Skin of body (tissue), 2 donors: Measurements from ENCODE around the genes PATE2, HYLS1 and DDX25.

- RAMPAGE, long total RNA = no peak
Measured at GRCh38 chr11:125236028-125236411, 71.5 kb downstream of the PKNOX2 start.

DNA sequence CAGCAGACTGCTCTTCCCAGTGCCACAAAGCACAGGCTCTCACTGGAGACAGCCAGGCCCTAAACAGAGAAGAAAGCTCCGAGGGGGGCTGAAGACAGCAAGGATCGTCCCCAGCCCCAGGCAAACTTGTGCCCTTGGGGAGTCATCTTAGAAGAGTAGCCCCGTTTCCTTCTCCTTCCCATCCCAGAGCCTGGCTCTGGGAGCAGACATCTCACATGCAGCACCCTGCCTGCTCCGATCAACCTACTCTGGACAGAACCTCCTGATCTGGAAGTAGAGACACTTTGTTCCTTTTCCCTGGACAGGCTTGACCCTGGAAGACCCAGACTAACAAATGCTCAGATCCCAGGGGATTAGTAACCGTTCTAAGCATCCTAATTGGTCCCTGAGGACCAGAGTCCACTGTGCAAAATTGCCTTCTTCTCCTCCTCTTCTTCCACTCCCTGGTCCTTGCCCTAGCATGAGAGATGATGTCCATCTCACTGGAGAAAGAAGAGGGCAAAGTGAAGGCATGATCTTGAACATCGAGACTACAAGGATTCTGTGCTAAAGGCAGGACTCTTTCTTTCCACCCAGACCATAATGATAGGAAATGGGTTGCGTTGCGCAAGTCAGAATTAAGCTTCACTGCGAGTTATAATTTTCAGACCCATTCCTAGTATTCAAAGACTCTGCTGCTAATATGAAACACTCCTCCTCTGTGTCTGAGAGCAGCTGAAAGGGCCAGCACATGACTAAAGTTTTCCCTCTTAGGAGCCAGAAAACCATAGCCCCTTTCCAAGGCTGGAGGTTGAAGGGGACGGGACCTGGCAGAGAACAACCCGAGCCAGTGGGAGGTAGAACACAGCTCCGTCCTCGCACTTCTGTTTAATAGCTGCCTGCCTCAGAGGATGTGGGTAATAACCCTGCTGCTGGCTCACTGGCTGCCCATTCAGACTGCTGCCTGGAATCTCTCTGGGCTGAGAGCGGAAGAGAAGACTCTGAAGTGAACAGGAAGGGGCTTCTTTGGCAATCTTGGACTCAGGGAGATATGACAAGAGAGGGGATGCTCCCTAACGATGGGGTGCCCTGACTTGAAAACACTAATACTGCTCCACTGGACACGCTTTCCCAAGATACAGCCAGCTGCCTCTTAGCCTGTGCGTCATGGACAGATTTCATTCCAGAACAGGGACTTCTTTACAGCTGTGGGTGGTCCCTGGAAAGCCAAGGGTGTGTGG is 157.3 kb downstream of the FEZ1 start:
- RAMPAGE, long total RNA = no peak

DNA sequence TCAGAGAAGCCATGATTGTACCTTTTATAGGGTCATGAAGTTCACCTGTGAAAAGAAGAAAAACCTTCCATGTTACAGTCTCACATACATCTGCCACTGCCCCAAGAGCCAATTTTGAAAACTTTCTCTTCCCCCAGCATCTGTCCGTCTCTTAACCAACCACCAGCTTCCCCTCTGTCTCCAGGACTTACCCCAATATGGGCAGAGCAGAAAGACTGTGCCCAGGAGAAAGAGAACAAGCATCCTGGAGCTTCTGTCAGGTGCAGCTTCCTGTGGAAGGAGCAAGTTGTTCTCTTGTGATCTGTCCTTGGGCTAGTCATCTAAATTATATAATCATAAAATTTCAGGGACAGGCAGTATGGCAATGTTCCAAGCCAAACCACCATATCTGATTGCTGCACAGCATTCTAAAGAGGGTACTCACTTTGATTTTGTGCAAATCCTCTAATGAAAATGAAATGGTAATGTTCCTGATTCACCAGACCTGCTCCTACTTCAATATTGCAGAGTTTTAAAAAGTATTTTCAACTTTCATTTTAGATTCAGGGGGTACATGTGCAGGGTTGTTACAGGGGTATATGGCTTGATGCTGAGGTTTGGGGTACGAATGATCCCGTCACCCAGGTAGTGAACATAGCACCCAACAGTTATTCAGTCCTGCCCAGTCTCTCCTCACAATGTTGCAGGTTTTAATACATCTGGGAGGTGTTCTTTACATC is at the start of gene PATE2:
Gene PATE2, minus strand, starts transcription at position 298 of the 719 bp plus-strand sequence.
- RAMPAGE, long total RNA = no peak

GRCh38 chr11:125874264-125874589 is 13.2 kb upstream of the HYLS1 start:
- RAMPAGE, long total RNA = no peak

DNA sequence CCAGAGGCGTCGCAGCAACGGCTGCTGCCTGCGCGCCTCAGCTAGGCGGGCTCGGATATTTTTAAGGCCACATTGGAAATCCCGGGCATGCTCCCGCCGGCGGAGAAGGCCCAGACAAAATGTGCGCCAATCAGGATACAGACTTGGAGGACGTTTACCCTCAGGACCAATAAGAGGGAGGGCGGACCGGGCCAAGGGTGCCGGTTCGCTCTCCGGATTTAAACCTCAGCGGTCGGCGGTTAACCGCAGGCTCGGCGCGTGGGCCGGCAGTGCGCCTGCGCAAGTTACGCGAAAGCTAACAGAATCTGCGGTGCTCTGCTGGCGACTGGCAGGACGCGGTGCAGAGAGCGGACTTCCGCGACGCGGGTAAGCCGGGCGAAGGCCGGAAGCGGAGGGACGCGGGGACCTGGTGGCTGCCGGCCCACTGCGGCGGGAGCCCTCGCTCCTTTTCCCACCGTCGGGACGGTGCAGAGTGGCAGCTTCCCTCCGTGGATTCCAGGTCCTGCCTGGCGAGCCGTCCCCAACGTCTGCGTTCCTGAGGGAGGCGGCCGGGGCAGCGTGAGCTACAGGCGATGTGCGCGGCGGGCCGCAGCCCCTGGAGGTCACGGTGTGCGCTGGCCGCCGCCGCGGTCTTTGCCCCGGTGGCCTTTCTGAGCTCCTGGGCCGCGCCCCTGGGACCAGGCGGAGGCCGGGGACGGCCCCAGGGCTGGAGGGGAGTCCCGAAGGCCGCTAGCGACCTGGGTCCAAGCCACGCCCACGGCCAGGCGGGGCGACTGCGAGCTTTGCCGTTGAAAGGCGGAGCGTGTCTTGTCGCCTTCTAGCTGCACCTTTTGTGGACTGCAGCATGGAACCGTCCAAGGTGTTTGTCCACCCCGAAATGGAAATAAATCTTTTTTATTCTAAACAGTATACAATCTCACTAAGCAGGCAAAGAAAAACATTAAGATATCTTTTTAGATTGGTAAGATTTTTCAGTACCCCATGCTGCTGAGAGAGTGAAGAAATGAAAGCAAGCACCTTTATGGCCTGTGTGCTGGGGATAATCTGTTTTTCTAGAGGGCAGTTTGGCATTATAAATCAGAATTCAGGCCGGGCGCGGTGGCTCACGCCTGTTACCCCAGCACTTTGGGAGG is at the start of gene HYLS1:
Gene HYLS1, plus strand, starts transcription at position 269 of the 1,133 bp plus-strand sequence.
- RAMPAGE, long total RNA = no peak

- RAMPAGE, long total RNA = no peak
Measured at GRCh38 chr11:125903891-125904937, at the start of gene DDX25. TSS of gene DDX25 (plus strand) at chr11:125904508.

- RAMPAGE, long total RNA = no peak
Measured at GRCh38 chr11:126157925-126158537, 53.4 kb downstream of the RPUSD4 start.

GRCh38 chr11:126318608-126319812 is 15.2 kb downstream of the DCPS start:
- RAMPAGE, long total RNA = no peak

- RAMPAGE, long total RNA = no peak
Measured at GRCh38 chr11:126355020-126355237, 557 bp upstream of the ST3GAL4 start.

GRCh38 chr11:126402949-126403824 is 47.7 kb downstream of the ST3GAL4 start:
- RAMPAGE, long total RNA = no peak

DNA sequence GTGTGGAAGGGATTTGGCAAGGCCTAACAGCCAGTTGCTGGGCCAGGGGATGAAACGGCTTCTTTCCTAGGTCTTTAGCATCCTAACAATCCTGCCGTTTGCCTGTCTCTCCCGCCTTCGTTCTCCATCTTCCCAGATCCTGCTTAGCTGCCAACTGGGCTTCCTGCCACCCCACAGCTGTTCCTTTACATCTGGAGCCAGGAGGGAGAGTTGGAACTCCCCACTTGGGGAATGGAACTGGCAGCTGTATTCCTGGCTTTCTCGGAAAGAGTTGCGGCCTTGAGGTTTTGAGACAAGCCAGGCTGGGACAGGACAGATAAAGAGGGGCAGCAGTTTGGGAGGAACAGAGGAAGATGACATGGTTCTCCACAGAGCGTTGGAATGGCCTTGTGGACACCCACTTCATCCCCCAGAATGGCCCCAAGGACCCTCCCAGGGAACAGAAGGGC is 59.7 kb downstream of the ST3GAL4 start:
- RAMPAGE, long total RNA = no peak

GRCh38 chr11:127781980-127783007 is 781.7 kb upstream of the KIRREL3 start:
- RAMPAGE, long total RNA = no peak

DNA sequence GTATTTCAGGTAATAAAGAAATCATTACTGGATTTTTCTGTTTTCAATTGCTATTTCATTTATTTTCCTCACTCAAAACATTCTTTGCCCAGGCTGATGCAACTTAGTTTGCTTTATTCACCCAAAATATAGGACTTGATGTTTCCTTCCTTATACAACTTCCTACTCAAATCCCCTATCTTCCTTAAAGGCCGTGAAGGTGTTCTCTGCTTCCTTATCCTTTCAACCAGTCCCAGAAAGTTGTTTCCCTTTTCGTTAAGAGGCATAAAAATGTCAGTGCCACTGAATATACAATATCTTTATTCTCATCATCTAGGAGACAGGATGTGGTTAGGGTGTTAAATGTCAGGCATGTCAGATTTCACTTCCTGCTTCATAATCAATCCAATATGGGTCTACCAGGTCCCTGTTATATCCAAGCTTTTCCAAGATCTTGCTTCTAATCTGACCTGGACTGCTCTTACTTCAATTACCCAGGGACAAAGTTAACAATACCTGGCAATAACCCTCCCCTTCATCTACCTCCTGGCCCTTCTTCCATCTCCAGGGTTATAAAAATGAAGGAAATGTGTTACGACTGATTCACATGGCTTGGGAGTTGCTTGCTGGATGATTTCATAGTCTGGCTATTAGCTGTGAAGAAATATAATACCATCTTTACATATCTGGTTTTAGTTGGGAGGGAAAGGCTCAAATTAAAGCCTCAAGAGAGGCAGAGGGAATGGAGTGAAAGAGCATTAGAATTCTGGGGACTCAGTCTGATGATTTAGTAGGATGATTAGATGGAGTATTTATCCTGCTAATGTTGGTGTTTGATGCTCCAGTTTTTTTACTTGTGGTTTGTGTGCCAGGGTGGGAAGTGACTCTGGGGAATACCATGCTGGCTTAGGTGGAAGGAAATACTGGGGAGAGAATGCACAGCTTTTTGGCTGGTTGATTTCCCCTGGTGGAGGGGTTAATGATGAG is 534.4 kb downstream of the ETS1 start:
- RAMPAGE, long total RNA = no peak

- RAMPAGE, long total RNA = no peak
Measured at GRCh38 chr11:128195090-128195552, 392.2 kb downstream of the ETS1 start.

DNA sequence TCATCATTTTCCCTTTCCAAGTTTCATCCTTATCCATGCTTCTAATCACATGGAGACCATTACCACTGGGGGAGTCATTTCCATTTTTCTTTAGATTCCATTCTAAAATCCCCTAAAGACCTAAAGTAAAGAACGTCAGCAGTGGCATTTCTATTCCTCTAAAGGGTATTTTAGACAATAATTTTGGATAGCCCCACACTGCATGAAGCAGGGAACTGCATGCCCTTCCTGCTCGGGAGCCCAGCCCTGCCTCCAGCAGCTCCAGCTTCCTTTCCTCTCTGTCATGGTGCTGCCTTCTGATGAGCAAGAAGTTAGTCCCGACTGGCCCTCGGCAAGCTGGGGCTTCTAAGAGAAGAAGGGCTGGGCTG is 296.5 kb downstream of the ETS1 start:
- RAMPAGE, long total RNA = no peak

DNA sequence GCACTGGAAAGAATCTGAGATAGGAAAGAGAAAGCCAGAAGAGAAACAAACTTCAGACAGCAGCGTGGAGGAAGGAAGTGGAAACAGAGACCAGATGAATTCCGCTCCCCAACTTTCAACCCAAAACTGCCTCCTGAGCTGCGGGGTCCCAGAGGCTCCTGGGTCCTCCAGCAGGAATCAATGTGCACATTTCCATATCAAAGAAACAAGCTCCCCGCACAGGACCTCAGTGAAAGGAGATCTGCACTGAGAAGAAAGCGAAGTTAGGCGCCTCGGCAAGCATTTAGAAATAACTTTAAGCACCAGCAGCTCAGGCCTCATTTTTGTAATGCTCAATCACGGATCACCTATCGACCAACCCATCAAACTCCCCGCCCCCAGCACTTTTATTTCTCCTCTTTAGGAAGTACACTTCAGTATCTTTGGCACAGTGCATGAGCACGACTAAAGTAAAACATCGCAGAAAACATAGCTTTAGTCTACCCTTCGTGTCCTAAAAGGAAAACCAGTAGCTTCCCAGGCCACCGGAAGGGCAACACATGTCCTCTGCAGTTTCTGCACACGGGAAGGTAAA is 245.5 kb downstream of the ETS1 start:
- RAMPAGE, long total RNA = no peak

- RAMPAGE, long total RNA = no peak
Measured at GRCh38 chr11:128451367-128452175, 135.8 kb downstream of the ETS1 start.

DNA sequence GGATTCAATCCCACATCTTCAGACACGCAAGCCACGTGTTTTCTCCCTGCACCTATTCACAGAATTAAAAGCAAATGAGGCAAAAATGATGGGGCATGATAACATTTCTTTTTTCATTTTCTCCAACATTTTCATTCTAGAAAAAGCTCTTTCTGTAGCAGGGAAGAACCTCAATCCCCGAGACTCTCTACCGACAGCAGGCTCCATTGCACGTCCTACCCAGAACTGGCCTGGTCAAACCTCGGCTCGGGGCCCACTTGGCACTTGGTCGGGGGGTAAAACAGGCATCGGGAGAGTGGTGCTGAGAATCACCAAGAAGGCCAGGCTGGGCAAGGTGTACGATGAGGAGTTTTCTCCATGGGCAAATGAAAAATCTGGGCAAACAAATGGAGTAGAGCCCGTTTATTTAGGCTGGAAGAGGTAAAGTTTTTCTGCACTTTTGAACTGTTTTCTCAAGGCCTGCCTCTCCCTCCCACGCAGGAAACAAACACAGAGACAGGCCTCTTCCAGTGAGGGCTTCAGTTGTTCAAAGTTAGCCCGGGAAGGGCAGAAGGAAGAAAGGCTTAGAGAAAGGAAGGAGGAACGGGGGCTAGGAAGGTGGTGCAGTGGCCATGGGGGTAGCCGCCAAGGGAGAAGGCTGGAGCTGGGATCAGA is 87.7 kb downstream of the ETS1 start:
- RAMPAGE, long total RNA = no peak

- RAMPAGE, long total RNA = no peak
Measured at GRCh38 chr11:128515739-128516257, 71.6 kb downstream of the ETS1 start.

DNA sequence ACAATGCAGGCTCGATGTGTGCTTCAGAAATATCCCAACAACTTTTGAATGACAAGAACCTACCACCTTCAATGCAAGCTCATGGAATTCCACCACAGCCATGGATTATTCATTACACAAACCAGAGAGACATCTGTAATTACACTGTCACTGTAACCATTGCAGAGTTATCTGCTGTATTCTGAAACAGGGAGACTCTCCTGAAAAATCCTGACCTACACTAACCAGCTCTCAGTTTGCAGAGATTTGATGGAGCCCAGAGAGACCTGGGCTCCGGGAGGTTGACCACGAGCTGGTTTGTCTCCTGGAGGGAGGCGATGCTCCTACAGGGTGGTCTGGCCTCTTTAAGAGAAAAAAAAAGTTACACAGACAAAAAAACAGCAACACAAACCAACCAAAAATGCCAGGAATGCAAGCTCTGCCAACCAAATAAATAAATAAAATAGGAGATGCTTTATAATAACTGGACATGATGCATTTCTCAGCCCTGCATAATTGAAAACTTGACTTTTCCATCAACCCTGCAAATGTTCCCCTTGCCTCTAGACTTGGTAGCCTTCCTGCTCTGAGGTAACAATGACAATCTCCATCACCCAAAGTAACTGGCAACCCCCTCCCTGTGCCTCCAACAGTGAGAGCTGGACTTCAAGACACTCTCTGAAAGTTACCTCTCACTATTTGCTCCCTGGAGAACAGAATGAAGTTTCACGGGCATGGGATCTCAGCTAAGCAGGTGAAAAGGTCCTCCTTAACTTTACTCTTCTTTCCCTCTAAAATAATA is 69.7 kb downstream of the ETS1 start:
- RAMPAGE, long total RNA = no peak